Left colon (tissue), 1 donor: ENCODE measurements around a stretch of chr10.

DNA sequence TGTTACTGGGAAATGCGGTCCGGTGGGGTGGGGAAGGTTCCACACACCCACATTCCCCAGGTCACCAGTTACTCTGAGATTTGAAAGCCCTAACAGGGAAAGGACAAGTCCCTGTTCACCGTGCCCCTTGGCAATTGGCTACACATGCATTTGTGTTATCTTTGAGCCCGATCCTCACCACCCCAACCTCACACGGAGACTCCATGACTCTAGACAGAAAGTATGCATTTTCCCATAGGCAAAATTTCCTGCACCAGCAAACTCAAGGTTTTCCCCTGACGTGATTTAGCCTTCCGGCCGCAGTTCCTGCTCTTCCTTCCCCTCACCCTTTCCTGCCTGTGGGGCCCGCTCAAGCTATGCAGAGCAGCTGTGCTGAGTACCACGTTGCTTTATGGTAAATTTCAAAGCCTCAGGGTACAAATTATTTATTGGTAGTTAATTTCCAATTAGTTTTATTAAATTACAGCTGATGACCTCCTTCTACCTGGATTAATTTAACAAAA, 282.8 kb upstream of the PITRM1 start:
- PRO-cap = no peak

DNA sequence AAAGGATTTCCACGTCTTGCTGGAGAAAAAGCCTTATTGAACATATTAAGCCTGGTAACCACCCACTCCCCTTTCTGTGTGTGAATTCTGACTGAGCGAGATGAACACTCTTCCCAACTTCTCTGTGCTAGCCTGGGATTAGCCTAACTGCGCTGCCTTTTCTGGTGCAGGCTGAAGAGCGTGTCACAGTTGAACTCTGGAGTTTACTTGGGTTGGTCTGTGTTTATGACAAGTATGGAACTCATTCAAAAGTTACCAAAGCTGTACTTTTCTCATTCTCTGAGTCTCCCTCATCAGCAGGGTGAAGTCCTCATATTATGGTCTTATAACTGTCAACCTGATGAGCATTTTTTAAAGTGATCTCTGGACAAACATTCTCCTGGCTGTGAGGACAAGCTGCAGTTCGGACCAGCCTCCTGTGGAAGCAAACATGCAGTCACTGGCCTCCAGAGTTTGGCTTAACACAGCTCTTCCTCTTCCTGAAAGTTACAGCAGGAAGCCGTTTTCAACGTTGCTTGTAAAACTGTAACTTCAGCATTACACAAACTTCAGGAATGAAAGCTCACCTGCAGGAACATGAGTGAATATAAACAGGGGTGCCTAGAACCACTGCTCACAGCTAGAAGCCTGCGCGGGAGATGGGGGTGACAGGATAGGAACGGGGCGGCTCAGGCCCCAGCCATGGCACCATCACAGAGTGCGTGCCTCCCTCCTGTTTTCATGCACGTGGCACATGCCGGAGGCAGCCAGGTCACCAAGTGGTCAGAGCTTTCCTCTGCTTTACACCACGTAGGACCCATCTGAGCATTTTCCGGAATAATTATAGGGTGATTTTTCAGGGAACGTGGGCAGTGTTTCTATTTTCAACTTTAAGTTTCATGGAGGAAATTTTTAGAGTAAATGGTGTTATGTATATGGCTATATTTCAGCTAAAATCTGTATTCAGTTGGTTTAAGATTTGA, 292.8 kb upstream of the PITRM1 start:
- PRO-cap = bidirectional peak, plus-strand start at position 589 of the sequence, minus-strand start at position 418 of the sequence; bidirectional peak, plus-strand start at position 734 of the sequence, minus-strand start at position 692 of the sequence

DNA sequence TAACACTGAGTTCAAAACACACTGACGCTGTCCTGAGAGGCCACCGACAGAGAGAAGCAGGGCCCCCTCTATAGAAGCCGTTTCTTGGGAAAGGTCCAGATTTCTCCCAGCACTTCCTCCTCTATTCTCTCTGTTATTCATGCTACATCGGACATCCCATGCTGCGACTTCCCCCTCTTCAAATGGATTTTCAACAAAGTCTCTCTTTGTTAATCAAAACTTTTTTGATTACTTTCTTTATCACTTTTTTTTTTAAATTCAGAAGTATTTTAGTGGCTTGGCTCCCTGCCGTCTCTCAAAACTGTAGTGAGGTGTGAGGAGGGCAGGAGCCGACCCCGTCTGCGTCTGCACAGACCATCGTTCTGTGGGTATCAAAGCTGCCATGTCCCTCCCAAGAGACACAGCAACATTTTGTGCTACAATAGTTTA, 298.9 kb upstream of the PITRM1 start:
- PRO-cap = no peak

- PRO-cap = bidirectional peak, plus-strand start at chr10:3482628, minus-strand start at chr10:3482439
Measured at GRCh38 chr10:3482221-3482820, 302.7 kb downstream of the KLF6 start.

- PRO-cap = unidirectional peak, minus-strand start at chr10:3485409
Measured at GRCh38 chr10:3485269-3485801, 299.7 kb downstream of the KLF6 start.

DNA sequence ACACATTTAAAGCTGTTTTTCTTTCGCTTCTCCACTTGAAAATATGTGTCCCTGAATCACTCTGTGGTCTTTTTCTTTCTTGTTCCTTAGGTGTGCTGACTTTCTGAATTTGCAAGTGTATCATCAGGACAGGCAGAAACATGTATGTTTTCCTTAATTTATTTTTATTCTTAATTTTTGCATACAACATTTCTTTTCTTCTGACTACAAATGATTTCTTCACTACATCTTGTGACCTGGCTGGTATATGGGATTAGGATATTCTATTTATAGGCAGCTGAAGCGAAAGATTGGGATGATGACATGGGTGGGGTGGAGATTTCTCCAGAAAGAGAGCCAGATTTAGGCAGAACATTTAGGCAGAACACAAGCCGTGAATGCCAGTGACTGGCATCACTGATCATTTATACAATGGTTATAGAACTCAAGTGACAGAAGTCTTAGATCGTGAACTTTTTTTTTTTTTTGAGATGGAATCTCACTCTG, 256.8 kb downstream of the KLF6 start:
- PRO-cap = no peak

- PRO-cap = no peak
Measured at GRCh38 chr10:3542163-3542691, 242.8 kb downstream of the KLF6 start.

DNA sequence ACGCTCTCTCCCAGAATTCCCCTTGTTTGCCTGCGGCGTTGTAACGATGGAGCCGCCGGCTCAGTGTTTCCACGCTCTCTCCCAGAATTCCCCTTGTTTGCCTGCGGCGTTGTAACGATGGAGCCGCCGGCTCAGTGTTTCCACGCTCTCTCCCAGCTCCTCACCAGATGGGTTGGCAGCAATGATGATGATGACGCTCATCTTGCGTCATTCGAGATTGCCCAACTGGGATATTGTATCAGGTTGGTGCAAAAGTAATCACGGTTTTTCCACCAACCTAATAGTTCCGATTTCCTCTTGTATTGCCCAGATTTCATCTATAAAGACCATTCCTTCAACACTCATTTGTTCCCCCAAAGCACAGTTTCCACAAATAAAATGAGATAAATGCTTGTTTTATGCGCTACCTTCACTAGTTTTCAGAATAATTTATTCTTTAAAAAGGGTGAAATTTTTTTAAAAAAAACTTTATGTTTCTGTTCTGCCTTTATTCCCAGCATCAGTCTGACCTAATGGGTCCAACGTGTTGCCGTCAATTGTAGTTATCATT, 228.3 kb downstream of the KLF6 start:
- PRO-cap = no peak

DNA sequence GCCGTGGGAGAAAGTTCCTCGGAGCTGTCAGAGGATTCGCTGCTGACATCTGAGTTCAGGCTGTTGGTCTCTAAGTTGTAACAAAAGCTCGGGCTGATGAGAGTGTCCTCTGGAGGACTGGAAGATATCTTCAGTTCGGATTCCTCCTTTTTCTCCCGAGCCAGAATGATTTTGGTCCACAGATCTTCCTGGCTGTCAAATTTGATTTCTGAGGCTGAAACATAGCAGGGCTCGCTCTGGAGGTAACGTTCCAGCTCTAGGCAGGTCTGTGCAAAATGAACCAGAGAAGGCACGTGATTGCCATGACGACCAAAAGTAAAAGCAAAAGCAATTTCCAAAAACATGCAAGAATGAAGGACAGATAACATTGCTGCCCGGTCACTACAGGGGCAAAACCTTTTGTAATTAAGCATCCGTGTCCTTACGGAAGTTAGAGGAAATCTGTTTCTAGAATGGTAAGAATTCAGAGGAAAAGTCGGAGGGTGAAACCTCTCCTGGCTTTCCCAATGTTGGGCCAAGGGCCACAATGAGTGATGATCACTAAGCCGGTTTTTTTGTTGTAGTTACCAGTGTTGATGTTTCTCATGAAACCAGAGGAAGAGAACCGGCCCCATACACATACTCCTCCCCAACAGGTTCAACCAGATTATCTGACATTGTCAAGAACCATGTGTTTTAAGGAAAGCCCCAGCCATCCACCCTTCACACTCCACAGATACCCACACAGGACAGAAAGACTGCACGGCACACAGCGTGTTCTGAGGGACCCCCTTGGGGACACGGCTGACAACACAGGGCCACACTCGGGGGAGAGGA, 2.9 kb downstream of the KLF6 start:
- PRO-cap = bidirectional peak, plus-strand start at position 364 of the sequence, minus-strand start at position 69 of the sequence

DNA sequence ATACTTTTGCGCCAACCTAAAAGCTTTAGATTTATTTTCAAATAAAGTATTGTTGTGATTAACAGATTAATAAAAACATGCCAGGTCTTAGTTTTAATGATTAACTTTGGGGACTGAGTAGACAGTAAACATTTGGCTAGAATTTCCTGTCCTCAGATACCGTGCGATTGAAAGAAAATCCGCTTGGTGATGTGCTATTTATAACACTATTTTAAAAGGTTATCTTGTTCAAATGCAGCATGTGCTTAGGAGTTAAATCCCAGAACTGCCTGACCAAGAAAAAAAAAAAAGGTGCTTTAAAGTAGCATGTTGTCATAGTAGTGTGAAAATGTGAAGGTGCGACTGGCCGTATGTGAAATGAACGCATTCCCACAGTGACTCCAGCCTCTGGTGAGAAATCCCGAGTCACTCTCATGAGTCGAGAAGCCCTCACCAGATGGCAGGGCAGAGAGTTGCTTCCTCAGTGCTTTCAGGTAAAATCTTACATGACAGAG, 18.2 kb upstream of the KLF6 start:
- PRO-cap = no peak

GRCh38 chr10:3851267-3852013, 66.4 kb upstream of the KLF6 start:
- PRO-cap = unidirectional peak, minus-strand start at chr10:3851386; bidirectional peak, plus-strand start at chr10:3851824, minus-strand start at chr10:3851682

DNA sequence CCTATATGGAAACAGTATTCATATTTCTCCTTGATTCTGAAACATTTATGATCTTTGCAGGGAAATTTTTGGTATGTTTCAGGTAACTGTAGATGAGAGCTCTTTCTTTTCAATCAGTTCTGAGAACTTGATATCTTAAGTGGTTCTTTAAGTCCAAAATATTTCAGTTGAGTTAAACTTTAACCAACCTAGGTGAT, 66.9 kb upstream of the KLF6 start:
- PRO-cap = unidirectional peak, minus-strand start at position 121 of the sequence

DNA sequence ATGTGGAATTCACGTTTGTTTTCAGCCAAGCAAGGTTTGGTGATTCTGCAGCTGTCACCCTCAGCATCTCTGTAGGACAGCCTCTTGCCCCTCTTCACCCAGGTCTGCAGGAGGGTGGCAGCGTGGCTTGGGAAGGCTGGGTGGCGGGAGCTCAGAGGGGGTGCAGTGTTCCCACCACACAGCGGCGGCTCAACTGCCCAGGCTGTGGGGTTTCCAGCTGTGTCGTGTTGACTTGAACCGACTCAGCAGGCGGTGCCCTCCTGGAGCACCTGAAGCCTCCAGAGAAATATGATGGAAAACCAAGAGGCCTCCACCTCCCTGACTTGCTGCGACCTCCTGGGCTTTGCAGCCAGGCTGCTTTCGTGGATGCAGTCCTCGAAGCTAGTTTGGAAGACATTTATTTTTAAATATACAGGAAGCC, 68.0 kb upstream of the KLF6 start:
- PRO-cap = no peak

DNA sequence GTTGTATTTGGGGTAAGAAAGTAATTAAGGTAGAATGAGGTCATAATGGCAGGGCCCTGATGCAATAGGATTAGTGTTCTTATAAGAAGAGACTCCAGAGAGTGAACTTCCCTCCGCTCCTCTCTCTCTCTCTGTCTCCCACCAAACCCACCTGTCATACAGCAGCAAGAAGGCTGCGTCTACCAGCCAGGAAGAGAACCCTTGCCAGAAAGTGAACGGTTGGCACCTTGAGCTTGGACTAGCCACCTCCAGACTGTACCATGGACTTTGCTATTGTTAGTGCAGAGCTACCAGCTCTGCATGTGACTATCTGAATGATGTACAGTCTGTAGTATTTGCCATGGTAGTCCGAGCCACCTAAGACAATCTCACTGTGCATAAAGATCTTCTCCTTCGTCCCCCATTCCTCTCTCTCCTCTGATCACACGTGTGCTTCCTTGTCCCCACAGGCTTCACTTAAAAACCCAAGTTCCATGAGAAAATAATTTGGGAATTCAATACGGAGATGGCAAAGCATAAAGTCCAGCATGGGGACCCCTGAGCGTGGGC, 86.6 kb upstream of the KLF6 start:
- PRO-cap = no peak

- PRO-cap = no peak
Measured at GRCh38 chr10:3892265-3893067, 107.5 kb upstream of the KLF6 start.

DNA sequence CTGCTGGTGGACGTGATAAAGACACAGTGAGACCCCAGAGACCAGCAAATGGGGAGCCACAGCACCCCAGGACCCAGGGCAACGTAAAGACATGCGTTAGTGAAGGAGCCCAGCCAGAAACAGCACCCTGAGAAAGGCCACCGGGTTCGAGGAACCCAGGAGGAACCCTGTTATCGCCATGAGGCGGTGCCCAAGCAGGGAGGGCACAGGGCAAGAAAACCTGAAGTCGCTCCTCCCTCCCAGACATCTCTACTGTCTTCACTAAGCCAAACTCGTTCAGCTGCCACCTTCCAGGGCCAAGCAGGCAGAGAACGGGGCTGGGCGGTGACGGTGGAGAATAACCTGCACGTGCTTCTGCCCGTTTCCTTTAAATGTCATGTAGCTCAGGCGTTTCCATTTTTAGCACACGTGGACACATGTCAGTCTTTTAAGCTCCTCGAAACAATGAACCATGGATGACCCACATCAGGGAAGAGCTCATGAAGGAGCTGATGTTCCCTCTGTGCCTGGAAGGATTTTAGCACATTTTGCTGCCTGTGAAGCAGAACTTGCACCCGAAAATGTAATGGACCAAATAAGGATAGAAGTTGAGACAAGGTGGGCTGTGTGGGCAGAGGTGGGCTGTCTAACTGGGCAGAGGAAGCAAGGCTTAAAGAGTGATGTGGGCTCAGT, 124.3 kb upstream of the KLF6 start:
- PRO-cap = no peak

DNA sequence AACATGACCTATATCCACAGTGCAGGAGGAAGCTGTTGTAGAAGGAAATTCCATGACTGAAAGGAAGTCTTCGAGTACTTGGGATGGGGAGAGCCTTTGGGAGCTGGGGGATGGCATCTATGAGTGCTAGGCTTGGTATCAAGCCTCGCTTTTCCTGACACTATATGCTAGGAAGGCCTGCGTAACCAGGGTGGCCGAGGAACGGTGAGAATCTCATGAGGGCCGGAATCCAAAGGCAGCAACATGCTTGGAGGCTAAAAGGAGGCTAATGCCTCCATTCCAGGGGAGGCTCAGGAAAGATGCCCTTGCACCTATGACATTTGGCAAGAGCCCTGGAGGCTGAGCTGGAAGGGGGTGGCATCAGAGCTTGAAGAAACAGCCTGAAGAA, 144.7 kb upstream of the KLF6 start:
- PRO-cap = unidirectional peak, plus-strand start at position 73 of the sequence

GRCh38 chr10:4050834-4052196, 266.3 kb upstream of the KLF6 start:
- PRO-cap = bidirectional peak, plus-strand start at chr10:4051242, minus-strand start at chr10:4051228

DNA sequence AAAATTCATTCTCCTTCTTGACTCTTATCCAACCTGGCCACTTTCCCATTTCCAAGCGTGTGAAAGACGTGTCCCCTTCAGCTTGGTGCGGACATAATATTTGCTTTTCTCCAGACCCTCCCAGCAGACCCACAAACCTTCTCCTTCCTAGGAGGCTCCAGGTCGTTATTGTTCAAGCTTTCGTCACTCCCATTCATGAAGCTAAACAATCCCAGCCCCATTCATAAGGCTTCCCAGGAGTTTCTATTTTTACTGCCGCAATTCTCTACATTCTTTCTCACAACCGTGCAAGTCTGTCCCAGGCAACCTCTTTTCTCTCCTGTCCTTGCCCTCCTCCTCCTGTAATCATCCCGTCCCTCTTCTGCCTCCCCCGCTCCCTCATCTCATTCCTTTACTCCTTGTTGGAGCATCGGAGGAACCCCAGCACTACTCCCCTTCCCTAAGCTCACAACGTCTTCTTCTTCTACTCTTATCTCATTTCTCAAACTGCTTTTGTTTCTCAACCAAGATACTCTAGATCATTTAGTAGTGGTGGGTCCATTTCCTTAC, 301.4 kb upstream of the KLF6 start:
- PRO-cap = no peak

DNA sequence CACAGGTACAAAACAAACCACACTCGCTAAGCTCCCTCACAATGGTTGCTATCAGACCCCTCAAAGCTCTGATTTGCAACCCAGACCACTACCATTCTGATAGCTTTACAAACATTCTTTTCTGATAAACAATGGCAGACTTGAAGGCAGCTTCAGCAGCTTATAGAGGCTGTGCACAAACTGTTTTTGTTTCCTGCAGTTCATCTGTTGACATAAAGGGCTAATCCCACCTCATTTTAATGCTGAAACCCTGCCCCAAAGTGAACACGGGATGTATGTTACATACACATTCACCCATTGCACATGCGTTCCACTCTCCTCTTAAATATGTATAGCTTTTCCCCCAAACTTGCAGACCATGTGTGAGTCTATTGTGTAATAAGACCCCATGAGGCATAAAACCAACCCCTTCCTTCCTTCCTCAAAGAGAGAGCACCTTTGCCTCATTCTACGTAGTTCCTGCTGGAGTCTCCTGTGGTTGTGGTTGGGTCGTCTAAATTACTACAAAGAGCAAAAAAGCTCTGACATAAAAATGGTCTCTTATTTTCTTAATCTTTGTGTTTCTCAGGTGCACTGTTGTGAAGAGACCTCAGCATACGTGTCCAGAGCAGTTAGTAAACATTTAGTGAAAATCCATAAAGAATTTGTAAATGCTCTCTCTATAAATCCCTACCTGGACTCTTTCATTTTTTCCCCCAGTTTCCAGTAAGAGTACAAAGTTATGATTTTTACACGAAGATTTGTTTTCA, 345.7 kb upstream of the KLF6 start:
- PRO-cap = no peak